ENCODE measurements around a stretch of chr3.

GRCh38 chr3:23945498-23945716 lies 321 bp downstream of the NR1D2 start:
- PRO-cap, result no peak
- CAGE, long polyA plus RNA, result no peak

DNA sequence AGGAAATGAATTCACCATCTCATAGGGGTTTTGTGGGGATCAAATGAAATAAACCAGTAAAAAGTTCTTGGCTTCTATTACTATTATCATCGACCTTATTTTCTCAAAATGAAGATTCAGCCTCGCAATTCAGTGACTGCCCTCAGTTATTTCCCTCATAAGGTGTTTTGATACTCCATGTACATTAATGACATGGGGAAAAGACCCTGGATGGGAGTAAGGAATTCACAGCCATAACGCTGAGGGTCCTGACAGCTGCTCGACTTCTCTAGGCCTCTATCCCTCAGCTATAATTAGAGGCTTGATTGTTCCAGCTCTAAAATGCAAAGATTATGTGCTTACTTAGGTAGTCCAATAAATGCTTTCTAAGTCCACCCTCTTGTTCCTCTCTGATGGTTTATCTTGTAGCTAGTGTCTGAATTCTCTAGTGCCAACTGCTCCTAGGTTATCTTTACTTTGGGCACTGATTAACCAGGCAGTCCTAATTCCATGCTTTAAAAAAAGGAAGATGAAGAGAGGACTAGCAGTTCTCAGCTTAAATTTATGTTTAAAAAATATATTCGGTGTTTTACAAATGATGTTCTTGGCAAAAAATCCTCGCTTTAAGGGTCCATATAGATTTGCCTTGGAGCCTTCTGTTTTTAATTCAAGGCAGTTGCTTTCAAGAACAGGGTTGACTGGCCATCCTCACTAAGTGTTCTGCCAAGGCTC lies 60.8 kb downstream of the THRB start:
- PRO-cap, result no peak
- CAGE, long polyA plus RNA, result no peak

DNA sequence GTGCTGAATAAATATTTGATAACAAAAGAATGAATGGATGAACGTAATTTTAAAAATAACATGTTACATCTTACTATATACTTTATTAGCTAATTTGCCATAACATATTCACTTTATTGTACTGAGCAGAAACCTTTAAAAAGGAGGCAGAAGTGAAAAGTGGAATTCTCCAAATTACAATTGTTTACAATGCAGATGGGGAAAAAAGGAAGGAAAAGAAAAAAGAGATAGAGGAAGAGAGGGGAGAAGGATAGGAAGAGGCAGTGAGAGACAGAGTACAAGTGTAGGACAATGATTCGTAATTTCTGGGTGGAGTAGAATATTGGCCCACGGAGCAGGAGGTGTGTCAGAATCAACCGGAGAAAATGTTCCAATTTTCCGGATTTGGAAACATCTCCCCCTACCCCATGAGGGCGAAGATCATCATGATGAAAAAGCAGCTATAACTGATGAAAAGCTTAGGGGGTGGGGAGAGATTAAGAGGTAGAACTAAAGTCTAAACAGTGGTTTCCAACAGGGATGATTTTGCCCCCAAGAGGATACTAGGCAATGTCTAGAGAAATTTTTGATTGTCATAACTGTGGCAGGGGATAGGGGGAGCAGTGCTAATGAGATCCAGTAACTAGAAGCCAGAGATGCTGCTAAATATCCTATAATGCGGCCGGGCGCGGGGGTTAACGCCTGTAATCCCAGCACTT lies 16.1 kb downstream of the THRB start:
- PRO-cap, result no peak
- CAGE, long polyA plus RNA, result no peak

DNA sequence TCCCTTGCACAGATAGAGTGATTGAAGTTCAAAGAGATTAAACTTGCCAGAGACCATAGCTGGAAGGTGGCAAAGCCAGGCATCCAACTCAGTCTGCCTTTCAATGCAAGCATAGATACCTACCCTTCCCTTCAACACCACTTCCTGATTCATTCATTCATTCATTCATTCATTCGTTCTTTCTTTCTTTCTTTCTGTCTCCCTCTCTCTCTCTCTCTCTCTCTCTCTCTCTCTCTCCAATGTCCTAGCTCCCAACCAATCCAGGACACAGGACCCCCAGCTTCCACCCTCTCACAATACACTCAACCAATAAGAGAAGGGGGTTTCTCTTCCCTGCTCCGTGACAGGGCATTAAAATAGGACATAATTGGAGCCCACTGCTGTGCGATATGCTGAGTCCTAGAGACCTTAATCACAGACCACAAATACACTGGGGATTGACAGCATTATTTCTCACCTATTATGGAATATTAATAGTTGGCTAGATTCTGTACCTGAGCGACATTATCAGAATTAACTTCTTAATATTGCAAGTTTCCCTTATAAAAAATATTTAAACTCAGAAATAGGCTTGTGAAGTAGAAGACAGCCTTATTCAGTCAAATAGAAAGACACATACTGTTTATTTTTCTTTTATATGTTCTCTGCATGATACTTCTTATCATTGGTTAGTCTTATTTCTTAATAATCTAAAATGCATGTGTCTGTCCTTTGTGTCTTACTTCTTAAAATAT lies 12.1 kb downstream of the THRB start:
- PRO-cap, result no peak
- CAGE, long polyA plus RNA, result no peak

DNA sequence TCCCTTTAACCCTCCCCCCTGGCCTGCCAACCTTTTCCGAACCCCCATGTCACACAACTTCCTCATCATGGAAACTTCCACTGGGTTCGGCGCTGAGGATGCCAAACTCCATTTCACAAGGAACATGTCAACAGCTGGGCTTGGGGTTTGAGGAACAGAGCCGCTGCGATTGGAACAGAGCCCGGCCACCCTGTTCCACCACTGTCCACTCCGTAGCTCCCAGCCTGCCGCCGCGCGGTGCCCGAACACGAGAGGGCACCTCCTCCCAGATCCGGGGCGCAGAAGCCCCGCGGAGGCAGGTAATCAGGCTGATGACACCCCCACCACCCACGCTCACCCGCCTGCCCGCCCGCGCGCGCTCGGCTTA lies 474 bp downstream of the THRB start:
- PRO-cap, result no peak
- CAGE, long polyA plus RNA, result no peak

DNA sequence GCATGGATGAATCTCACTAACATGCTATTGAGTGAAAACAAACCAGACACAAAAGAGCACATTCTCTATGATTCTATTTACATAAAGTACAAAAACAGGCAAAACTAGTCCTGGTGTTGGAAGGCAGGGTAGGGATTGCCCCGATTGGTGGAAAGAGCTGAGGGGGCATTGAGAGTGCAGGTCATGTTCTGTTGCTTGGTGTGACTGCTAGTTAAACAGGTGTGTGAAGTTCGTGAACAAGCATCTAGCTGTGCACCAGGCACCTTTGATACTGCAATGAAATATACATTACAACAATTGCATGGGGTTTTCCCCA lies 26.3 kb upstream of the THRB start:
- PRO-cap, result unidirectional peak, plus-strand start at position 210 of the sequence; unidirectional peak, plus-strand start at position 214 of the sequence
- CAGE, long polyA plus RNA, result no peak

- PRO-cap, result no peak
- CAGE, long polyA plus RNA, result no peak
Measured at GRCh38 chr3:24810301-24810998, 315.8 kb upstream of the THRB start.

GRCh38 chr3:25455554-25456360 lies 27.7 kb downstream of the RARB start:
- PRO-cap, result no peak
- CAGE, long polyA plus RNA, result no peak

DNA sequence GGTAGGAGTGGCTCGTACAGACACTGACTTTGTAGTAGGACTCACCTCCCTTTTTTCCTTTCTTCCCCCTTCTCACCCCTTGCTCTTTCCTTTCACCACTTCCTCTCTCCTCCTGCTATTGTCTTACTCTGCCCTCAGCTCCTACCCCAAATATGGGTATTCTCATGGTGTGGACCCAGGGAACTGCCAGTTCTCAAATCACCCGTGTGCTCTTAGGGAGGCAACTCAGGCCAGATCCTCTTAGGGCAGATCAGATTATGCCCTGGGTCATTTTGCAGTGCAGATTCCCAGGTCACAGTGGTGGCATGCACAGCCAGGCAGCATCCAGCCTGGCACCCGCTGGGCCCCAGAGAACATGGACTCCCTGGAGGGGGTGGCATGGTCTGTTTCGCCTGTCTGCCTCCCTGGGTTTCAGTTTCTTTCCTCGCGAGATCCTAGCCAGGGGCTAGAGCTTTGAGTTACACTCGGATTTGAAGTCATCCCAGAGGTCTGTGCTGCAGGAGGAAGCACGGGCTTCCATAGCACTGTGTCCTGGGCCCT lies 96.2 kb downstream of the TOP2B start:
- PRO-cap, result no peak
- CAGE, long polyA plus RNA, result no peak

DNA sequence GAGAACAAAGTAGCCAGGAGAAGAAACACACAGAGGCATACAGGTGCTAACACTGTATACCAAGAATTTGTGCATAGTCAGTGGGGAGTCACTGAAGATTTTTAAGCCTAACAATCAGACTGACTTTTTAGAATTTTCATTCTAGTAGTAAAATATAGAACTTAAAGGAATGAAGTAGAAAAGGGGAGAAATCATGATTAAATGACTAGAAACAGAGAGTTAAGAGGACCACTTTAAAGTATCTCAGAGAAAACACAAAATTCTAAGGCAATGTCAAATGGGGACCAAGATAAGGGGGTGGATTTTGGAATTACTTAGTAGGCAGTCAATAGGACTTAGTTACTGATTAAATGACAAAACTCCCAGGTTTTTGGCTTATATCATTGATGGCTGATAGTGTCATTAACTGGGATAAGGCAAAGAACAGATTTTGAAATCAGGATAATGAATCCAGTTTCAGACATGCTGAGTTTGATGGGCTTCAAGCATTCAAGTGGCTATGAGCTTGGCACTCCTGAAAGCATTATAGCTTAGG lies 54.0 kb downstream of the TOP2B start:
- PRO-cap, result no peak
- CAGE, long polyA plus RNA, result no peak

- PRO-cap, result no peak
- CAGE, long polyA plus RNA, result no peak
Measured at GRCh38 chr3:25620505-25620926, 44.2 kb downstream of the TOP2B start.

DNA sequence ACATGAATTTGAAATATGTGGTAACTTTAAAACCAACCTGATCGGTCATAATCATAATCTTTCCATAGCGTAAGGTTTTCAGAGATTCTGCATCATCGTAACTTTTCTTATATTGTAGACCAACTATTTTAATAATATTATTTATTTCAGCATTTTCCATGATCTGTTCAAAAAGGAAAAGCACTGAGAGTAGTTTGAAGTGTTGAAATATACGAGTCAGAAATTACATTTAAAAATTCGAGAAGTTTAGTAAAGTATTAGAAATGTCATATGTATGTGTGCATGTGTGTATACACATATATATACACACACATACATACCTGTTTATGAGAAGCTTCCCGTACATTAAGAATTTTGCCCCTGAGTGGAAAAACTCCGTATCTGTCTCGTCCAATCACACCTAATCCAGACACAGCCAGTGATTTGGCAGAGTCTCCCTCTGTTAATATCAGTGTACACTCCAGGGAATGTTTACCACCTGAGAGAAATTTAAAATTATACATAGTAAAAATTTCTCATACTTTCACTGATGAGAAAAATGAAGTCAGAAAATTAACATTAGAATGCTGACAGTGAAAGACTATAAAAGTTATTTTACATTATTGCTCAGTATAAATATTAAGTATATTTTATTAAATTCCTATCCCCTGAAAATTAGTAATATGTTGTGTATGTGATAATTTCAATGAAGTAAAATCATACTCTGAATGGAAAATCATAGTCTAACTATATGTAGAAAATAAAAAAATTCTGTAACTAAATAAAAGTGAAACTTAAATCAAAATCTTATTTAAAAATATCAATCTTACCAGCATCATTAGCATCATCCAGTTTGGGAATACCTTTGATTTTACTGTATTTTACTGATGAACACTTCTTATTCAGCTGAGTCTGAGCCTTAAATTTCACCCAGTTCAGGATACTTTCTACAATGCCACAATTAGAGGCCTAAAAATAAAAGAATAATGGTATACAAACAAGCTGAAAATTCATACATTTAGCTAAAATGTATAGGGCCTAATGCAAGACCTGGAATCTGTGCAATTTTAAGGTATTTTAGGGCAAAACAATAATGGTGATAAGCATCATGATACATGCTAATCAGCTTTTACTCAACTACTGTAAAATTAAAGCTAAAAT lies 34.3 kb downstream of the TOP2B start:
- PRO-cap, result no peak
- CAGE, long polyA plus RNA, result no peak

GRCh38 chr3:25729606-25730376 lies 53.5 kb downstream of the NGLY1 start:
- PRO-cap, result no peak
- CAGE, long polyA plus RNA, result no peak

- PRO-cap, result no peak
- CAGE, long polyA plus RNA, result no peak
Measured at GRCh38 chr3:25788459-25789132, 1.3 kb upstream of the OXSM start.

DNA sequence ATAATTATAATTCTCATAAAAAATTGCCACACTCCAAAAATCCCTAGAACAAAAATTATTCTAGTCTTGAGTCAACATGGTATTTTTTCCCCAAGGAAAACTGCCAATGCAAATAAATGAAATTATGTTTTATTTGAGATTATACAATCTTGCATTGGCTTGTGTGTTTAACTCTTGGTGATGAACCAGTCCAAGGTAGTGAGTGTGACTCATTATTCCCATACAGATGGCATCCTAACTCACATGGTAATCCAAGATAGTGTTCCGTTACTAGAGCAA lies 3.7 kb downstream of the OXSM start:
- PRO-cap, result unidirectional peak, plus-strand start at position 88 of the sequence
- CAGE, long polyA plus RNA, result no peak

DNA sequence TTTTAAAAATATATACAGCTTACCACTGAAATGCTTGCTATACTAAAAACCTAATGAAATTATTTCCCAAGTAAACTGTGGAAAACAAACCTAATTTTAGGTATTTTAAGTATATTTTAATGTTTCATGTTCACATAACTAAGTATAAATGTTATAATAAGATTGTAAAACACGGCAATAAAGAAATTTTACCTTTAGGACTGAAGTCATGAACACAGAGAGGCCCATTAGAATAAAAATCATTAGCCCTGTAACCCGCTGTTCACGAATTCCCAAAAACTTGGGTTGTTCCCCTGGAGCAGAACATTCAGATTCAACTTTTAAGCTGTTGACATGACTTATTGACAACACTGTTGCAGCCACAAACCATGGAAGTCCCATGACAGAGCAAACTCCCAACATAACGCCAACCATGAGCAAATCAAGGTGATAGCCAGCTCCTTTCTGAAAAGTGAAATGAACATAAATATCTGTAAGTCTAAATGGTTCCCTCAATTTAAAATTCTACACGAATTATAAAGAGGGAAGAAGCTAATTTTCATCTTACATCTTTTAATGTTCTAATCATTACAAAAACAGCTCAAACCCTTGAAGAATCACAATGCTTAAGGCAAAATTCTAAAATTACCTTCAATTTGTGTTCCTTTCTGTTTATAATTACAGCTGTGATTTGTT lies 25.3 kb upstream of the NEK10 start:
- PRO-cap, result no peak
- CAGE, long polyA plus RNA, result no peak

- PRO-cap, result no peak
- CAGE, long polyA plus RNA, result no peak
Measured at GRCh38 chr3:27622915-27623323, 99.2 kb downstream of the EOMES start.

GRCh38 chr3:27666165-27666586 lies 55.9 kb downstream of the EOMES start:
- PRO-cap, result no peak
- CAGE, long polyA plus RNA, result no peak

- PRO-cap, result no peak
- CAGE, long polyA plus RNA, result no peak
Measured at GRCh38 chr3:29284350-29285036, 3.6 kb downstream of the RBMS3 start.

- PRO-cap, result no peak
- CAGE, long polyA plus RNA, result no peak
Measured at GRCh38 chr3:29374654-29375158, 93.8 kb downstream of the RBMS3 start.